Breast epithelium (tissue), 2 donors: ENCODE measurements around the gene TRPV2.

DNA sequence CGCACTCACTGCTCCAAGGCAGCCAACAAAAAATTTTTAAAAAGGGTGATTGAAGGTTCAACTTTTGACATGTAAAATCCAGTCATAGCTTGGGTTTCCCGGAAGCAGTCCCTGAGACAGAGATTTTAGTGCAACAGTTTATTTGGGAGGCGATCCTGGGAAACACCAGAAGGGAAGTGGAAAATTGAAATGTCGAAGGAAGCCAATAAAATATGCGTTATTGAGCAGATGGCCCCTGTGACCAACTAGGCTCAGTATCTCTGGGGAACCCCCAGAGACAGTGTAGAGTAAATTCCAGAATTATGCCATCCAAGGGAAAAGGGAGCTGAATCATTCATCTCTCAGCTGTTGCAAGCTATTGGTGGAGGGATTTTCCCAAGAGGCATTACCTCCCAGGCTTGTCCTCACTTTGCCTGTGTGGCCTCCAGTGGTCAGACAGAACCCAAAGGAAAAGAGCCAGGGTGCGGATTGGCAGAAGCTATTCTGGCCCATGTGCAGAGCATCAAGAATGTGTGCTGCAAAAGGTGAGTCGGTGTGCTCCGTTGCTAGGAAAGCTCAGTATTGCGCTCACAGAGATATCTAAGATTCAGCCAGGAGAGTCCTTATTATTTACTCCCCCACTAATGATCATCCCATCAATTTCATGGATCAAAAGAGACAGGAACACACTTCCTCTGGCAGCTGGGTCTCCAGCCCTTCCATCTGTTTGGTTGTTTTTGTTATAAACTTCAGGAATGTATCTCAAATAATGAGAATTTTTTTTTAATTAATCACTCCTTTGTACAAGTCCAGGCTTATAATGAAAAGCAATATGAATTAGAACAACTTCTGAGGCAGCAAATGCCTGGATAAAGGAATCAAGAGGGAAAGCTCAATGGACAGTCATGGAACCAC is 73.1 kb downstream of the HS3ST3B1 start:
- PRO-cap = no peak
- RAMPAGE, long total RNA, 2 experiments = no peak in any of the 2 experiments

GRCh38 chr17:14738043-14738538 is 437.2 kb downstream of the HS3ST3B1 start:
- PRO-cap = no peak
- RAMPAGE, long total RNA, 2 experiments = no peak in any of the 2 experiments

DNA sequence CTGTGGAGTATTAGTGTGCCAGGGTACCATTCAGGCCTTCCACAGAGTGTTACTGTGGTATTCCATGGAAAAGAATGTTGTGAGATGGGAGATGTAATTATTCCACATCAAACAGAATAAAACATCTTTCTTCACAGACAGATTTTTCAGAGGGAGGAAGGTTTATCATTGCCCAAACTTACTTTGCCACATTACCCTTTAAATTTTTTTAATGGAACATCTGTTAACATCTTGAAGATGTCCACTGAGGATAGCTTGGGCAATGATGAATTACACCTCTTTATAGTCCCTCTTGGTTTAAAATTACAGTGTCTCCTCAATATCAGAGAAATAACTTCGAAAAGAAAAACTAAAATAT is 222.4 kb downstream of the PMP22 start:
- PRO-cap = no peak
- RAMPAGE, long total RNA, 2 experiments = no peak in any of the 2 experiments

DNA sequence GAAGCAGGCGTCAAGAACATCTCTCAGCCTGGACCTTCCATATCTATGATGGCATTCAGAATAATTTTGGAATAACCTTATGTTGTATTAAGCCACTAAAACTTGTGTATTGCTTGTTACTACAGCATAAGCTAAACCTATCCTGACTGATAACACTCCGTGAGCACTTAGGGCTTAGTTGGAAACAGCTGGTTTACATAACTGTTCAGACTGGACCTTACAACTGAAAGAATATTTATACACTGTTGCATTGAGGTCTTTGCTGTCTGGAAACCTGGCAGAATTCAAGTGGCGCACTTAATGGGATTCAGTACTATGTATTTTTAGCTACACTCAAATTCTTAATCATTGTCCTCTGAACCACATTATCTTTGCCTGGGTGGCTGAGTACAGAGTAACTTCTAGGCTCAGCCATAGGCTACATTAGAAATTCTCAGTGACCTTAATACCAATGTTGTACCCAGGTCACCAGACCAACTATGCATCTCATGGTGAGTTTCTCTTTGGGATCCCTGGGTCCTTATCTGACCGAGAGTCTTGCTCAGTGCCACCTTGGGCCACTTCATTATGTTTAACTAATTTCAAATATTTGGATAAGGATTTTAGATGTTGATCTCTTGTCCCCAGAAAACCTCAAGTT is 172.8 kb downstream of the PMP22 start:
- PRO-cap = no peak
- RAMPAGE, long total RNA, 2 experiments = no peak in any of the 2 experiments

DNA sequence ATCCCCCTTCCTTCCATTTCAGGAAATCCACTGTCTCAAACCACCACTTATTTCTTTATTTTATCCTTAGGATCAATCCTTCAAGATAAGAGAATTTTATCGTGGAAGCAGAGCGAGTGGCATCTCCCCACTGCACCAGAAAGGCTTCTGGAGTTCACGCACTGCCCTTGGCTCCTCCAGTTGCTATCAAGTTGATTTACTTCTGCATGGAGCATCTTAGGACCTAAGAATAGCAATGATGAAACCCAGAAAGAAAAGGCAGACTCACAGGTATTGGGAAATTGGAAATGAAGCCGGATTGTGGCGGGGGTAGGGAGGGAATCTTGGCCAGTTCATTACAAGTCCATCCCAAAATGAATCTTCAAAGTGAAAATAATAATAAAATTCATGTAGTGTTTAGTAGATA is 33.8 kb downstream of the TEKT3 start:
- PRO-cap = no peak
- RAMPAGE, long total RNA, 2 experiments = no peak in any of the 2 experiments

DNA sequence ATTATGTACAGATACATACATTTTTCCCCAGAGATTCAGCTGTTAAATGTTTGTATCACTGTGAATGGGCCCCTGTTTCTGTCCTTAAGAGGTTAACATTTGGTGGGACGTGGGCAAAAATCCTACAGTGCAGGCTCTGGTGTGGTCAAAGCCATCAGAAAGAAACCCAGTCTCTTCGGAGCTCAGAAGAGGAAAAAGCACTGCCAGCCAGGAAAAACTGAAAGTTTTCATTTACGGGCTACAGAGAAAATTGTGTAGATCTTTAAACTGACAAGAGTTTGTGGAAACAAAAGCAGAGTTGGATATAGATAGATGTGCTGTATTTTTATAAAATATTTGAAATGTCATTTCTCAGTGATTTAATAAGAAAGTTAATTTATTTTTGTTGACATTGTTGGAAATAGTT is 9.4 kb upstream of the TEKT3 start:
- PRO-cap = no peak
- RAMPAGE, long total RNA, 2 experiments = no peak in any of the 2 experiments

GRCh38 chr17:15434256-15434883 is 33.1 kb downstream of the CDRT4 start:
- PRO-cap = no peak
- RAMPAGE, long total RNA, 2 experiments = no peak in any of the 2 experiments

DNA sequence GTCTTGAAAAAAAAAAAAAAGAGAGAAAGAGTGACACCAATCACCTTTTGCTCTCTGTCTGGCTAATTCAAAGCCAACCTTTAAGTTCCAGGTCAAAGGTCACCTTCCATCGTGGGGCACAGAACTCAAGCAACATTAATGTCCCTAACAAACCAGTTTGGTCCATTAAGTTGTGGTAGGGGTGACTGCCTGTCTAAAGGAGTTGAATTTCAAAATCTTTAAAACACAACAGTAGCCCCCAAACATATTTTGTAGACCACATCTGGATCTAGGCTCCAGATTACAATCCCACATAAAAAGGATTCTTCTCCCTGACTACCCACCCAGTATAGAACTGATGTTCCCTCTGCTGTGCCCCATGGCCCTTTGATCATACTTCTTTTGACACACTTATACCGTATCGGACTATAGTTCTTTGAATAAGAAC is 6.3 kb upstream of the CDRT4 start:
- PRO-cap = no peak
- RAMPAGE, long total RNA, 2 experiments = no peak in any of the 2 experiments

- PRO-cap = no peak
- RAMPAGE, long total RNA, 2 experiments = no peak in any of the 2 experiments
Observed at GRCh38 chr17:15649559-15650624, 30.4 kb upstream of the FBXW10B start.

DNA sequence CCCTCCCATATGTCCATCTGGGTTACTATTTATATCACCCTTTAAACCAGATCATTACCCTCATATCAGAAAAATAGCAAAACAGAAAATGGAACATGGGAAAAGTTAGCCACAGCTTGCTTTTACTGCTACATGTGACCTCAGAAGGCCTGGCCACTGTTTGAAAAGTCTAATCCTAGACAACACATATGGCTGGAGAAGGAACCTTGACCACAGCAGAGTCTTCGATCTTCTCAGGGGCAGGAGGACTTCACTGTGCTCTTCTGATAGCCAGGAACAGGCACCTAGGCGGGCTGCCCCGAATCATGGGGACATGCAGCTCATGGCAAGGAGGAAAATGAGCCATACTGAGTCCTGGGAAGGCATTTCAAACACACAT is 31.2 kb upstream of the ADORA2B start:
- PRO-cap = no peak
- RAMPAGE, long total RNA, 2 experiments = no peak in any of the 2 experiments

GRCh38 chr17:15946546-15947624 is 2.0 kb downstream of the ADORA2B start:
- PRO-cap = no peak
- RAMPAGE, long total RNA, 2 experiments = no peak in any of the 2 experiments

- PRO-cap = no peak
- RAMPAGE, long total RNA, 2 experiments = no peak in any of the 2 experiments
Observed at GRCh38 chr17:16025414-16026017, 25.9 kb downstream of the TTC19 start.

DNA sequence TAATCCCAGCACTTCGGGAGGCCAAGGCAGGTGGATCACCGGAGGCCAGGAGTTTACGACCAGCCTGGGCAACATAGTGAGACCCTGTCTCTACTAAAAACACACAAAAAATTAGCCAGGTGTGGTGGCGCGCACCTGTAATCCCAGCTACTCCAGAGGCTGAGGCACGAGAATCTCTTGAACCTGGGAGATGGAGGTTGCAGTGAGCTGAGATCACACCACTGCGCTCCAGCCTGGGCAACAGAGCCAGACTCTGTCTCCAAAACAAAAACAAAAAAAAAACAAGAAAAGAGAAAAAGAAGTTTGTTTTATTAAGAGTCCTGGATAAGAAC is 64.7 kb downstream of the TTC19 start:
- PRO-cap = no peak
- RAMPAGE, long total RNA, 2 experiments = no peak in any of the 2 experiments

DNA sequence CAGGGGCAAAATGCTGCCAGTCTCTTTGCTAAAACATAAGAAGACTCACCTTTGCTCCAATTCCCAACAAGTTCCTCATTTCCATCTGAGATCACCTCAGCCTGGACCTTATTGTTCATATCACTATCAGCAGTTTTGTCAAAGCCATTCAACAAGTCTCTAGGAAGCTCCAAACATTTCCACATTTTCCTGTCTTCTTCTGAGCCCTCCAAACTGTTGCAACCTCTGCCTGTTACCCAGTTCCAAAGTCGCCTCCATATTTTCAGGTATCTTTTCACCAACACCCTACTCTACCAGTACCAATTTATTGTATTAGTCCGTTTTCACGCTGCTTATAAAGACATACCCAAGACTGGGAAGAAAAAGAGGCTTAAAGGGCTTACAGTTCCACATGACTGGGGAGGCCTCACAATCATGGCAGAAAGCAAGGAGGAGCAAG is 99.7 kb downstream of the NCOR1 start:
- PRO-cap = no peak
- RAMPAGE, long total RNA, 2 experiments = no peak in any of the 2 experiments

GRCh38 chr17:16133742-16134558 is 81.4 kb downstream of the NCOR1 start:
- PRO-cap = no peak
- RAMPAGE, long total RNA, 2 experiments = no peak in any of the 2 experiments

DNA sequence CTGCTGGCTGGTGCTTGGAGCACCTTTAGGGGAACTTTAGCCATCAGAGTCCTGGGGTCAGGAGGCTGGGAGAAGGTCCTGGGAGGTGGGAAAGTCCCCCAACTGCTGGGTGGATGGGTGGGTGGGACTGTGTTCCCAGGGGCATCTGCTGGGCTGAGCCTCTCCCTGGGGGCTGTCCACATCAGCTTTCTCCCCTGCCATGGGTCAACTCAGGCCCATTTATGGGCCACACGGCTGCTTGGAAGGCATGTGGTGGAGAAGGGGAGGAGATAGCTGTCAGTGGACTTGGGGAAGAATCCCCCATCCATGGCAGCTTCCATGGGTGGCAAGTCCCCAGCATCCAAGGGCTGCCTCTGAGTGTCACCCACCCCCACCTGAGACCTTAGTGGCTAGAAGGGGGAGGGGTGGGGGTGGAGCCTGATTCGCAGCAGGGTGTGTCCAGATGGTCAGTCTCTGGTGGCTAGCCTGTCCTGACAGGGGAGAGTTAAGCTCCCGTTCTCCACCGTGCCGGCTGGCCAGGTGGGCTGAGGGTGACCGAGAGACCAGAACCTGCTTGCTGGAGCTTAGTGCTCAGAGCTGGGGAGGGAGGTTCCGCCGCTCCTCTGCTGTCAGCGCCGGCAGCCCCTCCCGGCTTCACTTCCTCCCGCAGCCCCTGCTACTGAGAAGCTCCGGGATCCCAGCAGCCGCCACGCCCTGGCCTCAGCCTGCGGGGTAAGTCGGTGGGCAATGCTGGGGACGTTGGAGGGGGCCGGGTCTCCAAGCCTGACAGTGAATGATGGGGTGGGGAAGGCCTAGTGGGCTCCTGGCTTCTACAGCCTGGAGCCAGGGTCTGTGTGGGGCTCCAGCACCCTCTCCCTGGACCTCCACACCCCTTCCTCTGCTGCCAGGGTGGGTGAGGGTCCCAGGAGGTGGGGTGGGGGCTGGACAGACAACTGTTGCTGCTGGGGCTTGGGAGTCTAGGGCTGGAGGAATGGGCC is at the start of gene TRPV2:
Gene TRPV2, plus strand, starts transcription at position 449 of the 977 bp plus-strand sequence.
- PRO-cap = unidirectional peak, plus-strand start at position 661 of the sequence
- RAMPAGE, long total RNA, 2 experiments = start-site peak on the plus strand in 2 of 2 experiments, centred at positions 672 to 675 of the sequence, 9 to 16 reads per replicate

DNA sequence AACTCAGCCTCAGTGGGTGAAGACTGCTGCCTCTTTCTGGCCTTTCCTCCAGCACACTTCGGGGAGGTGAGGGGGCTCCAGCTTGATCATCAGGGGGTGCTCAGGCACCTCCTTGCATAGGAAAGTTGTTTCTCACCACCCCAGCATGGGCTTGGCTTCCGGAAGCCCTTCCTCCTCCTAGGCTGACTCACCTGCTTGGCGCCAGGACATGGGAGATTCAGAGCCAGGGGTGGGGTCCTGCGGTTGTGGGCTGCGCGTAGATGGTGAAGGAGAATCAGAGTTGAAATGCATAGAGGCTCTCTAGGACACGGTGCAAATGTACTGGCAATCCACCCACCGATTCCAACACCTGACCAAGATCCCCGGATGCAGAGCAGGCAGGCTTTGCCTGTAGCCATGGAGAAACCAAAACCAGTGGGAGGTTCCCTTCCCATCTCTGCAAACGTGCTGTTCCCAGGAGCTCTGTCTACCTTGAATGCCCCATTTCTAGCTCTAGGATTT is 27.6 kb upstream of the MPRIP start:
- PRO-cap = no peak
- RAMPAGE, long total RNA, 2 experiments = no peak in any of the 2 experiments

GRCh38 chr17:17055403-17056063 is 13.3 kb downstream of the MPRIP start:
- PRO-cap = no peak
- RAMPAGE, long total RNA, 2 experiments = no peak in any of the 2 experiments

- PRO-cap = no peak
- RAMPAGE, long total RNA, 2 experiments = no peak in any of the 2 experiments
Observed at GRCh38 chr17:17089365-17090144, 47.3 kb downstream of the MPRIP start.

DNA sequence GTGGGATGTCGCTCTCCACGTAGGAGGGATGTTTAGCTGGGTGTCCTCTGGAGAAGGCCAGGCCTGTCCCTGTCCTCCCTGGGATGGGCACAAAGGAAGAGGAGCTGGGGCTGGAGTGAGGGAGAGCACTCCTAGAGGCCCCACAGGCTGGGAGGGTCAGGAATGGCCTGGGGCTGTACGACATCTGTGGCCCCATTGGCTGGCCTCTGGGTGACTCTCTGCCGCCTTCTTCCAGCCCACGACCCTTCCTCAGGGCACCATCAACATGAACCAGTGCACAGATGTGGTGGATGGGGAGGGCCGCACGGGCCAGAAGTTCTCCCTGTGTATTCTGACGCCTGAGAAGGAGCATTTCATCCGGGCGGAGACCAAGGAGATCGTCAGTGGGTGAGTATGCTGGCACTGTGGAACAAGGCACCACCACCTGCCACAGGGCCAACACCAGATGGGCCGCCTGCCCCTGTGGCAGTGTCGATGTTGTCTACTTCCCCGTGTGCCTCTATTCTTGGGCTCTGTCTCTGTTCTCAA is 79.6 kb downstream of the PLD6 start:
- PRO-cap = no peak
- RAMPAGE, long total RNA, 2 experiments = no peak in any of the 2 experiments